Penis (tissue), 1 donor: ENCODE results near the gene ABTB1.

- PRO-cap: no peak
Observed at GRCh38 chr3:126186715-126187106, 6.3 kb upstream of the ALDH1L1 start.

GRCh38 chr3:126450414-126450982 is 25.2 kb downstream of the ZXDC start:
- PRO-cap: no peak

DNA sequence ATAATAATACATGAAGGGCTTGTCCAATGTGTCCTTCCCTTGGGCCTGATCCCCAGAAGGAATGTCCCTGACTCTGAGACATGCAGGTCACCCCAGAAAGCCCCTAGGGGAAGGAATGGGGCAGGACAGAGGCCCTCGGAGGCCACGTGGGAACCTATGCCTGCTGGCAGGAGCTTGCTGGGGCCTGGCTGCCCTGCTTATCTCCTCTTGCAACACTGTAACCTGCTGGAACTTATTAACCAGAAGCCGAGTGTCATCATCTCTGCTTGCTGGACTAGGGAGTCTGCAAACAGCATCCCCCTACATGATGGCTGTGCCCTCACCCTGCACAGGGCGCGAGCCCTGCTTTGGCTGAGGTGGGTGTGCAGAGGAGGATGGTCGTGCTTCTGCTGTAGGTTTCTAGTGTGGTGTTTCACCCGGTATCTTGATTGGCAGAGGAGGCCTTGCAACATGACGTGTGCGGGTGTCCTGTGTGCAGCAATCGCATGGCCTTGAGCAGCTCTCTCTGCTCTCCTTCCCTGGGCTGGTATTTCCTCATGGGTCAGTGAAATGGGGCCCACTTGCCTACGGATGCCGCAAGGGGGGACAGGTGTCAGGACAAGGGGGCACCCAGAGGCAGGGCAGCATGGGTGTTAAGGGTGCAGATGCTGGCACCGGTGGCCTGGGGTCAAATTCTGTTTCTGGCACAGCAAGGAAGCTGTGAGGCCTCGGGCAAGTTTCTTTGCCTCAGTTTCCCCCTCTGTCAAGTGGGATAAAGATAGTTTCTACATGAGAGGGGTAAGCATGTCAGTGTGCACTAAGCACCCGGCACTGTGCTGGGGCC is 5.1 kb downstream of the CHST13 start:
- PRO-cap: no peak

DNA sequence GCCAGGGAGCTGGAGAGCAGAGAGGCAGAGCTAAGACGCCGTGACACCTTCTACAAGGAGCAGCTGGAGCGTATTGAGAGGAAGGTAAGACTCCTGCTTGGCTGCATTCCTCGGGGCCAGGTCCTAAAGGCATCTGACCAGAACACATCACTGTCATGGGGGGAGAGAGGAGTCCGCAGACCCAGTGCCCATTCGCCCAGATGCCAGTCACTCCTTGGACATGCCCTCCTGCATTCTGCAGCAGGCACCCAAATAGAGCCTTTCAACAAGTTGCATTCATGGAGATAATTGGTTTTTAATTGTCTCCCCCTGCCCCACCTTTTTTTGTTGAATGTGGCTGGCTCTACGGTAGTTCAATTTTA is 130.3 kb upstream of the PLXNA1 start:
- PRO-cap: no peak

DNA sequence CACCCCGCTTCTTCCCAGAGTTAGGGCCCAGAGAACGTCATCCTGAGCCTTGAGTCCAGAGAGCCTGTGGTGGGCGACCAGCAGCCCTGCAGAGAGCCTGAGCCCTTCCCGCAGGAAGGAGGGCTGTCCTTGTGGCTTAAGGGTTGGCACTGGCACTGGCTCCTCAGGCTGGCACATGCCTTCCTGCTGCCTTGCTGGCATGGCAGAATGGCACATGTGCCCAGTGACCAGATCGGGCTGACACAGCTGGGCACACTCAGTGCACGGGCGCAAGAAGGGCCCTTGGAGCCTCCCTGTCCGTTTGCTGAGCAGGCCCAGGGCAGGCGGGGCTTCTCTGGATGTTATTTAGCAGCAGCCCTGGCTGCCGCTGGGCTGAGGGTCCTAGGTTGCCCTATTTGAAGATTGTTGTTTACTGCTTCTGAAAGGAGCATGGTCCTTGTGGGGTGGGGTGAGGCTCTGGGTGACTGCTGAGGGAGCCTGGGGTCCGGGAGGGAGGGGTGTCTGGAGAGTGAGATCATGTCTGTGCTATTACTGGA is 50.3 kb upstream of the PLXNA1 start:
- PRO-cap: no peak

GRCh38 chr3:126961596-126961961 is 21.3 kb upstream of the PLXNA1 start:
- PRO-cap: no peak

DNA sequence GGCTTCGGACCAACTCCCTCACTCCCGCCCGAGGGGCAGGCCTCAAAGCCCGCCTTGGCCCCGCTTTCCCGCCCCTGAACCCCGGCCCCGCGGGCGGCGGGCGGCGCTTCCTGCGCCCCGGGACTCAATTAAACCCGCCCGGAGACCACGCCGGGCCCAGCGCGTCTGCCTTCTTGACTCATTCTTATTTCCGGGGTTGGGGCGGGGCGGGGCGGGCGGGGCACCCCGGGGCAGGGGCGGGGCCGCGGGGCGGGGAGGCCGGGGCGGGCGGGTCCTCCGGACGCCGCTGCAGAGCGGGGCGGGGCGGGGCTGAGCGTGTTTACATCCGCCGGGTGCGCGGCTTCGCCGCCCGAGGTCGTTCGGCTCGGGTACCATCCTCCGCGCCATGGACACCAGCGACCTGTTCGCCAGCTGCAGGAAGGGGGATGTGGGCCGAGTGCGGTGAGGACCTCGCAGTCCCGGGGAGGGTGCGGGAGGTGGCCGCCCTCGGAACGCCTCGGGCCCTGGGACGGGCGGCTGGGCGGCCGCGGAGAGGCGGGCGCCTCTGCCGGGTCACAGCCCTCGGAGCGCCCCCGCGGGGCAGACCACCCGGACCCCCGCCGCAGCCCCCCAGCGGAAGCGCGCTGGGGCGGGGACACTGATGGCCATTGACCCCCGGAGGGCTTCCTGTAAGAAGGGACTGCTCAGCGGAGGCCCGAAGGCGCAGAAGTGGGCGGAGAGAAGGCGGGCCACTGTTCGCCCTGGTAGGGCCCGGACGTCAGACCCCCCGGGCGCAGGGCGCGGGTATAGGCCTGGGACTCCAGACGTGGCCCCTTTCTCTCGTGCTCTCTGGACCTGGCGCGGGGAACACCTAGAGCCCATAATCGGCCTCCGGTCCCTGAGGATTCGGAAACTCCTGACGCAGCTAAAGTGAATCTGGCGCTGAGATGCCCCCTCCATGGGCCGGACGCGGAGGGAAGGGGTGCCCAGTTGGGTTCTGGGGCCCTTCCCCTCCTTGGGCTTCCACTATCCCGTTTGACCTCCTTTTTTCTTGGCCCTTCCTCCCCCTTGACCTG is at the start of gene ABTB1:
ABTB1 (plus strand) TSS at position 312 of the 1,055 bp plus-strand sequence.
- PRO-cap: bidirectional peak, plus-strand start at position 291 of the sequence, minus-strand start at position 167 of the sequence

DNA sequence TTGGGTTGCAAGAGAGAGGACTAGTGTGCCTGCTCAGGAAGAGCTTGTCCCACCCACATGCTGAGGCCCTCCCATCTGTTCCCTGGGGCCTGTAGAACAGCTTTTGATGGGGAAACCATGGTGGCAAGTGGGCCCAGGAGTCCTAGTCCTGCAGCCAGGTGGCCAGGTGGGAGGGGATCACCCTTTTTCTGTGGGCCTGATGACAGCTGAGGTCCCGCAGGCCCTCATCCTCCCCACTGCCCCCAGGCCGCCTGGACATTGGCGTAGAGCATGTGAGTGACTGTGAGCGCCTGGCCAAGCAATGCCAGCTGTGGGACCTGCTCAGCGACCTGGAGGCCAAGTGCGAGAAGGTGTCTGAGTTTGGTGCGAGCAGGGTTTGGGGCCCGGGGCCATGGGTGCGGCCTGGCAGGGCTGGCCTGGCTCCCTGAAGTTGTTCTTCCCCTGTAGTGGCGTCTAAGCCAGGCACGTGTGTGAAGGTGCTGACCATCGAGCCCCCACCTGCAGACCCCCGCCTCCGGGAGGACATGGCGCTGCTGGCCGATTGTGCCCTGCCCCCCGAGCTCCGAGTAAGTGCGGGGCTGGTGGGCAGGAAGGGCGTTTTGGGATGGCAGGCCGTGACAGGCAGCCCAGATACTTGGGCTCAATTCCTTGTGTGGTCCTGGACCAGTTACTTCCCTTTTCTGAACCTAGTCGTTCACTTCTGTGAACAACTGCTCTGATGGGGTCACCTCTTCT is 4.1 kb downstream of the ABTB1 start:
- PRO-cap: no peak

DNA sequence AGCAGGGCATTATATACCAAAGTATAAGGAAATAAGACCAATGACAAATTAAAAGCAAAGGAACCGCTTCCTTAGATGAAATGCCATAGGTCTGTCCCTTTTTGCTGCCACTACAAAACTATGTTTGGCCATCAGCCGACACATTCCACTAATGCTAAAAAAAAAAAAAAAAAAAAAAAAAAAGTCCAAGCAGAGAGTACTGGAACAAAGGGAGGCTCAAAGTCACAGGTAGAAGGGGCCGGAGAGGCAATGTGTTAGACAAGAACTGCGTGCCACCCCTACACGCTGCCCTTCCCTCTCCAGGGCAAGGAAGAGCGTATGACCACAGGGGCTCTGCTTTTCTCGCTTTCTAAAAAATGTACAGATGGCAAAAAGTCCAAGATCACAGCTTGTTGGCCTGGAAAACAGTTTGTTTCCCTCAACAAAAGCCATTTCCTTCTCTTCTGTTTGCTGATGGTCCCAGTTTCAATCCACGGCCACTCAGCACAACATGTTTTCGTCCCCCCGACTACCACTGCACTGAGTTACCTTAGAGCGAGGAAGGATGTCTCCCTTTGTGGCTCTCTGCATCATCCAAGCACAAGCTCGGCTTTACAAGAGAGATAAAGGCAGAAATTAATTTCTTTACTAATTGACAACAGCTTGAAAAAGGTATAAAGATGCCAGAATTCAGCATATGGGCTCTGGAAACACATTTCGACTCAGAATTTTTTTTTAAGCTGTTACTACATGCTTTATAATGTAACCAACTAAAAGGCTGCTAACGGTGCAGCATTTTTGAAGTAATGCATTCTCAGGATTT is 70.9 kb downstream of the ABTB1 start:
- PRO-cap: no peak

DNA sequence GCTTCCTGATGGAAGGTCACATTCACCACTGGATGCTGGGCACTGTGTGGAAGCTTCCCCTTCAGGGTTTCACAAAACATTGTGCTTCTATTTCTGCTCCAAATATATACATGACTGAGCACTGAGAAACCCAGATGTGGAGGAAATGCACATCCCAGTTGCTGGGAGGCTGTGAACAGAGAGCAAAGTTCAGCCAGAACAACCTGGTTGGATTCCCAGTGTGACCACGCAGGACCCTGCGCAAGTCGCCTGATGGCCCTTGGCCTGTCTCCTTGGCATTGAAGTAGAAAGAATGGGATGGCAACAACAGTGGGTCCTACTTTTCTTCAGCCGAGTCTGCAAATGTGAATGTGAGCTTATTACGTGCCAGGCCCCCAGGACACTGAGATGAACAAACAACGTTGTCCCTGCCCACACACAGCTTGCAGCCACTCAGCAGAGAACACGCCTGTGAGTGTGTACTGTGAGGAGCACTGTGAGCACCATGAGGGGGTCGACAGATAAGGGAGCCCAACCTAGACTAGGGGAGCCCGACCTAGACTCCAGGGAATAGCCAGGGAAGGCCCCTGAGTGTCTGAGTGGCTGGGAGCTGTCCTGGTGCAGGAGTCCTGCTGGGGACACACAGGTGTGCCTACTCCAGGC is 36.8 kb downstream of the MGLL start:
- PRO-cap: no peak

GRCh38 chr3:127799355-127799710 is 23.0 kb downstream of the MGLL start:
- PRO-cap: no peak

DNA sequence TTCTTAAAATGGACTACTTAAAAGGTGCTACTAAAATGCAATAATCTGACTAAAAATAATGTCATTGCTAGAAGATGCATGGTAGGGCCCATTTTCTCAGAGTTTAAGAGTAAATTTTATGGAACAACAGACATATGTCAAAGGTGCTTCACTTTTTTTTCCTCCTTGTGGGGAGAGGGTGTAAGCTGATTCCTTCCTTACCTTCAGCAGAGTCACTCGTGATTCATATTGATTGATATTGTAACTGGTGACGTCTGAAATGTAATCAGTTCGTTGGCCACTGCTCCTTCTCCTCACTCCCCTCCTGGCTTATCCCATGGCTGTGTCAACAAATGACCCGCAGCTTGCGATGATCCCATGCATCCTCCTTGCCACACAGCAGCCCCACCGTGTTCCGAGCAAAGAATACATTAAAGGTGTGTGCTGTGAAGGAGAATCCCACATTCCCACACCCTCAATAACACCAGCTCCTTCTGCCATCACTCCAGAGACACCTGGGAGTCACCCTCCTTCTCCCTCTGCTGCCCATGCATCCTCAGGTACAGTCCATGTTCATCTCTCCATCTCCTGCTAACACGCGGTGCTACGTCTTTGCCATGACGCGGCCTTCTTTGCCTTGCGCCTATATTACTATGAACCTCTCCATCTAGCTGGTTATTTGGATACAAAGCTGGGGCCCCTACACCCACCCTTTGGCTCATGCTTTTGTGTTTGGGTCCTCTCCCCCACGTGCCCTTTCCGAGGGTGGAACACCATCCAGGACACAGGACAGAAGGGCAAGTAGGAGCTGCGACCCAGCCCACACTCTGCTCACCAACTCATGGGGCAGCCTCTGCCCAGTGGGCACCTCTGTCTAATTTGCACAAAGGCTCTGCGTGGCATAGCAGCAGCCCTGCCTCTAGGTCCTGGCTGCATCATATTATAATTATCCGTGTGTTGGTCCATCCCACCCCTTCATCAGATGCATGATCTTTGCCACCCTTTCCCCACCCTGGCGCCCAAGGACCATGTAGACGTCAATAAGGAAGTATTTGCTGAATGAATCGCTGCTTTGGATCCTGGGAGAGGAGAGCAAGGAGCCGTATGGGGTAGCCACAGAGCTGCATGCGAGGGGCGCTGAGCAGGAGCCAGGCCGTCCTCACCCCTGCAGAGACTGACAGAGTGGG is 7.0 kb downstream of the MGLL start:
- PRO-cap: no peak

DNA sequence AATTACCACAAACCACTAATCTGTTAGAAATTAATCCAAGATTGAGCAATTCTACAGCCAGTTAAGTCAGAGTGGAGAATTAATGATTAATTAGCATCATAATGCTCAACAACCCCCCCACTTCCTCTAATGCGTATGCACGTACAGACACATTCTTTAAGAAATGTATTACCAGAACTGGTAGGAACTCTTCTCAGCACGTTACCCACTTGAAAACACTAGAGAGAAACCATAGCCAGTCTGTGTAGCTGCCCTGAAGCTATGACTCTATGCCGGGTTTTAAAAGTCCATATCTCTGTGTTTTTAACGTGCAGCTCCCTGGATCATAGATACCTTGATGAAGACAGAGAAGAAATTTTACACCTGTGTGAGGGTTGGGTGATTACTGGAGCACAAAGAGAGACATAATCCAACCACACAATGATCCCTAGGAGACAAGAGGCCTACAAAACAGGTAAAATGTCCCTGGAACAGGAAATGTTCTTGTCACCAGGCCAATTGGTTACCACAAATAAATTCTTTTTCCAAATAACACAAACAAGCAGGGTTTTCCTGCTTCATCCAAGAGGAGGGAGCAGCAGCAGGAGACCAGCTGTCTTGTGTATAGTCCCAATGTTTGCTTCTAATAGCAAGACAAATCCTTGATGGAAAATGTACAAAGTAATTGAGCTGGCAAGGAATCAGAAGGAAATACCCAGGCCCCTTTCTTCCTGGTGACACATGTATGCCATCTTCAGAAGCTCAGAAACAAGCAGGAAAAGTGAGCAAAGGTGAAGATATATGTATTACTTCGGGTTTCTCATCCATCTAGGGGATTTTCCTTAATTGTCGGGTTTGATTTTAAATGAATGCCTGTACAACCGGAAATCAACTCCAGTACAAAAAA is 1.5 kb downstream of the MGLL start:
- PRO-cap: no peak

DNA sequence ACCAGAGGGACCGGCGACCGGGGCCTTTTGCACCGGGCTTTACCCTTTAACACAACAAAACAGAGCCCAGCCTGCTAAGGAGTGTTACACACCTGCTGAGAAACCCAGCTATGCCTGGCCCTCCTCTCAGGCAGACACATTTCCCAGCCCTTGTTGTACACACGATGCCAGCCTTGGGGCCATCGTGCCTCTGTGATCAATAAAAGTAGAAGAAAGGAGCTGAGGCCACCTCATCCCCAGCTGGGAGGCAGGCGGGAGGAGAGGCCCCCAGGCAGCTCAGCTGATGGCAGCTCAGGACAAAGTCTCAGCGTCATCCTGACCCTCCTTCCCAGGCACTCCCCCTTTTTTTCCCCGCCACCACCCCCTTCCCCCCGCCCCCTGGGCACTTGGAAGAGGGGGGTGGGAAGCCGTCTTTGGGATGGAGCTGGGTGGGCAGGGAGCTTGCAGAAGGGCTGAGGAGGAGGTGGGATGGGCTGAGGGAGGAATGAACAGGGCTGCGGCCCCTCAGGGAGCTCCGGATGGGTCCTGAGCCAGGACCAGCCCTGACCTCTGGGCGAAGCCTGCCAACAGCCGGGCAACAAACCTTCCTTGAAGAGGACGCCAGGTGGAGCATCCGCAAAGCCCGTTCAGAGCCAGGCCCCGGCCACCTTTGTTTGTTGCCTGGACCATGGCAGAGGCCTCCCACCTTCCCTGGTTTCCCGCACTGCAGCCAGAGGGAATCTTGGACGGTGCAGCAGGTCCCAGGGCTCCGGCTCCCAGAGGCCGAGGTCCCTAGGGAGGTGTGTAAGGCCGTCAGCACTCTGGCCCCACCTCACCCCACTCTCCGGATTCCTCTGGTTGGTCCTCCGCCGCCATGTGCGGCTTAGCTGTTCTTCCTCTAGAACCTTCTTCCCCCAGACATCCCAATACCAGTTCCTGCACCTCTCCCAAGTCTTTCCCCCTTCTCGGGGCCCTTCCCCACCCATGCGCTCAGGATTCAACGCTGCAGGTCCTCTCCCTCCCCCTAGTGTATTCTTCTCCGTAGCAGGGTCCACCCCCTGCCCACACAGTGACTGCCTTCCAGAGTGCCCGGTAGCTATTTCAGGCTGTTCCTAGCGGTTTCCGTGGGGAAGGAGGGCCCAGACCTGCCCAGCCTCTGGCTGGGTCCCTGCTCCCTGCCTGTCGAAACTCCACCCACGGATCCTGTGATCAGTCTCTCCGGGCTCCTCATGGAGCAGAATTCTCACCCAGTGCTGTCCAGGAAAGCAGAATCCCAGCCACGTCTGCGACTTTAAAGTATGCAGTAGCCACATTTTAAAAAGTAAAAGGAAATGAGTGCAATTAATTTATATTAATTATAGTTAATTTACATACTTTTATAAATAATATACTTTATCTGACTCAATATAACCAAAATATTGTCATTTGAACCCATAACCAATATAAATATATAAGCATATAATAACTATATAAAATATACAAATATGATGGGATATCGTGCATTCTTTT is 45.5 kb upstream of the SEC61A1 start:
- PRO-cap: no peak

DNA sequence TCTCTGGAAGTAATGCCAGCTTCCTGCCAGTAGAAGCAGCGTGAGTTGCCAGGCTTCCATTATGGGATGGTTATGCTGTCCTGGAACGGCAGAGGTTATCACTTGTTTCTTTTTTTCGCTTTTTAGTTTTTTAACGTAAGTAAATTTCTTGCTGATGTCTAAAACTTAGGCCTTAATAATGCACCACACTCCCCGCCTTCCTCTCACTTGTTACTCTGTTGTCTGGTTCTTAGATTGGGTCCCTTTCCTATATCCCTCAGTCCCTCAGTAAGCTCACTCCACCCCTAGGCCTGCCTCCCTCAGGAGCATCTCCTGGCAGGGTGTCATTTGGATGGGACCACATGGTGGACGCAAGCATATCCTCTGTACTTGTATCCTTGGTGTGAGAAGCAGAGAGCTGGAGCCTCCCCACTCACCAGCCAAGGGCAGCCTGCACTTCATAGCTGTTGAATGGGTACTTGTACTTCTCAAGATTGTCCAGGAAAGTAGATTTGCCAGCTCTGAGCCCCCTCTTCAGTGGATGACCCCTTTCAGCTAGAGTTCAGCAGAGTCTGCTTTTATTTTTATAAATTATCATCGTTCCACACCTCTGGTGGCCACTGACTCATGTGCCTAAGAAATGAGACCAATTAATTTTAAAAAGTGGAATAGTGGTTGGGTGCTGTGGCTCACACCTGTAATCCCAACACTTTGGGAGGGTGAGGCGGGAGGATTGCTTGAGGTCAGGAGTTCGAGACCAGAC is 11.6 kb downstream of the SEC61A1 start:
- PRO-cap: no peak

DNA sequence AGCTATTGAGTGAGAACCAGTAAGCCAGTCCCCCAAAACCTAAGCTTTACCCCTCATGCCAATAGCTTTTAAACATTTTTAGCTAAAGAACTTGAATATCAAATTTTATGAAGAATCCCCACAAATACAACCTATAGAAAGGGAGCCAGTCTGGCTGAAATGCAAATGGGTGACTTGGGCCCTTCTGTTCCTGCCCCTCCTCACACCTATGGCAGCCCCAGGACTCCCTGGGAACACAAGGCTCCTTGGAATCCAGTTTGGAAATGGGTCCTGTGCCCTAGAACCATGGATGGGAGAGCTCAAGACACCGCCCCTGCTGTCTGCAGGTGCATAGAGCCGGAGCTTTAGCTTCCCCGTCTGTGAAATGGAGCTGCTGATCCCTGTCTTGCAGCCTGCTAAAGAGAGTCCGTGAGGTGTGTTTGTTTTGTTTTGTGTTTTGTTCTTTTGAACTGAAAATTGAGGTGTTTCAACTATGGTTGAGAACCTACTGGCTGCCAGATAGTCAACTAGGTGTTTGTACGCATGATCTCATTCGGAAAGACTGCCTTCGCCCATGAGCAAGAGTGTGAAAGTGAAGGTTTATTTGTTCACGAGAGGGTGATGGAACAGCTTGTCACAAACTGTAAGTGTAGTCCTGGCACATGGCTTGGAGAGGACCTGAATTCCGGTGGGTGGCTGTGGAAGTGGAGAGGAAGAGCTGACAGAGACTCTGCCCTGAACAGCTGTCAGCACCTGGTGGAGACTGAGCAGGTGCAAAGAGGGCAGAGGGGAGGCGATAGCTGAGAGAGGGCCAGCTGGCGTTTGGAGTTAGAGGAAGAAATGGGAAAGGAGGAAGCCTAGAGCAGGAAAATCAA is 155.5 kb downstream of the EEFSEC start:
- PRO-cap: no peak

- PRO-cap: no peak
Observed at GRCh38 chr3:128415163-128415680, 51.5 kb downstream of the DNAJB8 start.

DNA sequence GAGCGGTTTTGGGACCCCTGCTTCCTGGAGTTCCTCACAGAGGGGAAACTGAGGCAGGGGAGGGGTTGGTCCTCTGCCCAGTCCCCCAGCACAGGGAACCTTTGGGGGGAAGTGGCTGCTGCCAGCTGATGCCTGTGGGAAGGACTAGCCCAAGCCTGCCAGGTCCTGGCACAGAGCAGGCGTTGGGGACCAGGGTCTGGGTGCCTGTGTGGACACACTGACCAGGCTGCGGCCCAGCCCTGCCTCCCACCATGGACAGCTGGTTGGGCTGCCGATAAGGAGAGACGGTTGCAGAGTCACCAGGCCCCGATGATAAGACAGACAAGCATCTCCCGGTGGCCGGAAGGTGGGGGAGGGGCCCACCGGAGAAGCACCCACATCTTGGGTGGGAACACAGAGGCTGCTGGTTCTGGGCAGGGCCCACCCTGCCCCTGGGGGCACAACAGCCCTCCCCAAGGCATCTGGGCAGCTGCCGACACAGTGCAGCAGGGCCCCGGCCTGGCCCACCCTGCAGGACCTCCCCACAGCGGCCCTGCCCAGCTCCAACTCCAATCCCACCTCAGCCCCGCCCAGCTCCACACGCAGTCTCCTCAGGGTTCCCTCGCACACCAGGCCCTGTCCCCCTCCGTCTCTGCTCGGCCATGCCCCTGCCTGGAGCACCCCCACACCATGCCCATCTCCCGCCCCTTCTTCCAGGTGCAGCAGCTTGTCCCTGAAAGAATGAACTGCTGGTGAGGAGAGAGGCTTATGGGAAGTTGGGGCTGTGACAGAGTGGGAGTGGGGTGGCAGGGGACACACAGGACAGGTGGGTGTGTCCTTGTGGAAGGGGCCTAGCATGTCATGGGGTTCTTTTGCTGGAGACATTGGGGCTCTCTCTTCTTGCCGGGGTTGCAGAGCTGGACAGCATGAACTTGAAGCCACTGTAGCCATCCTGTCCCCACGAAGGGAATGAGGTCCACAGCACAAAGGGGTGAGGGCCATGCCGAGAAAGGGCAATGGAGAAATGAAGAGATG is 50.6 kb downstream of the DNAJB8 start:
- PRO-cap: no peak

DNA sequence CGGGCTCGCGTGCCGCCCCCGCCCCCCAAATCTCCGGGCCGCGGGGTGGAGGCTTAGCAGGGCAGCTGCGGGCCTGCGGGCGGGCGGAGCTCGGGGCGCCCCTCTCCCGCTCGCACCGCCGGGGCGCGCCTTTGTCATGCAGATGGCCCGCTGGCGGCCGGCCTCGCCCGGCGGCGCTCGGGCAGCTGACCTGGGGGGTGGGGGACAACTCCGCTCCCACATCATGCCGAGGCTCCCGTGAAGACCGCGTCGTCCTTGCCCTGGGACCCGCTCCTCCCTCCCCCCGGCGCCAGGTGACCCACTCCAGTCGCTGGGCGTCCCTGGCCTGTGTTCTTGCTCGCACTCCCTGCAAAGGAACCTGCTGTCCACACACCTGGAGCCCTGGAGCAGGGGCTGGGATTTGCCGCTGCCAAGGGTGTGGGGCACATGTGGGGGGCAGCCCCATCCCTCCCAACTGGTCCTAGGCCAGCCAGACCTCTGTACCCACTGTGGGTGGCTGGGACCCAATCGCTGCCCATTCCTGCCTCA is 33.6 kb downstream of the DNAJB8 start:
- PRO-cap: no peak

- PRO-cap: no peak
Observed at GRCh38 chr3:128486419-128487595, 6.2 kb downstream of the GATA2 start.